GM19240 (cell line): ENCODE data around the genes MMP17 and NOC4L.

DNA sequence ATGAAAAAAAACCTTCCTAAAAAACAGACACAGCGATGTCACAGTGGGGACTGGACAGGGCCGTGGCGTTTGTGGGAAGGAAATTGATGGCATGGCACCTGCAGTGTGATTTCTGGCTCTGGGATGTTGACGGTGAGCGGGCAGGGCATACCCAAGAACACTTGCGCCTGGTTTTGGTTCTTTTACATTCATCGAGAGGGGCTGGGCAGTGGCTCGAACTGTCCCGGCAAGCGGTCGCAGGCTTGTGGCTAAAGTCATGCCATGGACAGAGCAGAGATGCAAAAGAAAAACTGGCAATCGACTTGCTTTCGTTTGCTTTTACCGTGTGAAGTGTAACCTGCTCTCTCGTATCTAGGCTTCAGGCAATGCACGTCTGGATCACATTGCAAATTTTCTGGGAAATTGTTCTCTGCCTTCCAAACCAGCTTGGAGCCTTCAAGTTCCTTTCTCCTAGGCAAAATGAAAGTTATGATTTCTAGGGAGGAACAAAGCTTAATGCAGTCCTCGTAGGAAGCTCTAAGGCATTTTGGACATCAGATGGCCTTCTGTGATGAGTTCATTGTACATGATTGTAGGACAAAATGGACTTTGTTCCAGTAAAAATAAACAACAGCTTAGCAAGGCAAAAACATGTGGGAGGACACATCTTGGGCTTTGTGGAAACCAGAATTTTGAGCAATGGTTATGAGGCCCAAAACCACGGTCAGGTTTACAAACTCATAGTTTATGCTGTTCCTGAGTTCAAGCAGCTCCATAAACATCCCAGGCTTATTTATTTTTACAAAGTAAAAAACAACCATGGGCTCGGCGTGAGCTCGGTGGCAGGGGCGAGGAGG, 18.3 kb downstream of the ADGRD1 start:
- RRBS: no CpG with 5 or more reads among the region's 22 CpGs

- RRBS: no CpG with 5 or more reads among the region's 12 CpGs
Observed at GRCh38 chr12:130994935-130995694, 41.4 kb downstream of the ADGRD1 start.

DNA sequence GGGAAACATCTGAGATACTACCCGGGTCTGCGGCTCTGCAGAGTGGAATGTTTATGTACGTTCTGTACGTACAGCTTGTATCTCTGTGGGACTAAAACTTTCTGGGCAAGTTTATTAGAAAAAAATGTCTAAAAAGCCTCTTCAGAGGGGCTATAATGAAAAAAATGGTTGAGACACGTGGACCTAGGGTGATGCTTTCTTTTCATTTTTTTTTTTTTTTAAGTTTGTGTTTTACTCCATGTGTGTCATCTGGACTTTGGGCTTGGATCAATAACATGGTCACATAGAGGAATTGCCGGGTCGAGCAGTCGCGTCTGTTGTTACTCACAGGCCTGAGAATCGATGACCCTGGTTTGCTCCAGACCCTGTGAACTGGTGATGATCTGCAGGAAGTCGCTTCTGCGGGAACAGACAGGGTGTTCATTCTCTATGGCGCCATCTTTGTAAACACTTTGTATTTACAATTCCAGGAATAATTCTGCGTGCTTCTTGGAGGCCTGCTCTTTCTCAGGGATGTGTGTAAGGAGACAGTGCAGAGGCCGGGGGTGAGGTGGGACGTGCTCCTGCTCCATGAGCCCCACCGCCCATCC, 58.5 kb downstream of the ADGRD1 start:
- RRBS: no CpG with 5 or more reads among the region's 17 CpGs

- RRBS: 92% methylated on average over 12 of the region's 29 CpGs
Observed at GRCh38 chr12:131105689-131106540, 152.2 kb downstream of the ADGRD1 start.

DNA sequence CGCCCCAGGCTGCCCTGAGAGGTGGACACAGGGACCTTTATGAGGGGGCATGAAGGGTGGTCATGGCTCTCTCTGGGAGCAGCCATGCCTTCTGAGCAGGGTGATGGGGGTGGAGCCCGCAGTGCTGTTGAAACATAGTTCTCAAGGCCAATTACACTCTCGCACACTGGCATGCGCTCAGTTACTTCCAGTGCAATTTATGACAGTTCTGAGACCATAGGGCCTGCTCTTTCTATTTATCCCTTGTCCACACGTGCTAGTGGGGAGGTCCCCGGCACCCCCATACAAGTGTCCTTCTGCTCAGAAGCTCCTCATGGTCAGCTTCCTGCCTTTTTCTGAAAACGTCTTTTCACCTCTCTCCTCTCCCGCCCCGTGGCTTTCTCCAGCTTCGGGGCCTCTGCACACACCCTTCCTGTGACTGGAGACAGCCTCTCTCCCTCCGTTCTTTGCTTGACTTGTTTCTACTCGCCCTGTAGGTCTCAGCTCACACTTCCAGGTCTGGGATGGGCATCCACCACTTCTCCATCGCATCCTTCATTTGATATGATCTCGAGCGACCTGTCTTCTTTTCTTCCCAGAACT, 313.2 kb downstream of the ADGRD1 start:
- RRBS: no CpG with 5 or more reads among the region's 15 CpGs

DNA sequence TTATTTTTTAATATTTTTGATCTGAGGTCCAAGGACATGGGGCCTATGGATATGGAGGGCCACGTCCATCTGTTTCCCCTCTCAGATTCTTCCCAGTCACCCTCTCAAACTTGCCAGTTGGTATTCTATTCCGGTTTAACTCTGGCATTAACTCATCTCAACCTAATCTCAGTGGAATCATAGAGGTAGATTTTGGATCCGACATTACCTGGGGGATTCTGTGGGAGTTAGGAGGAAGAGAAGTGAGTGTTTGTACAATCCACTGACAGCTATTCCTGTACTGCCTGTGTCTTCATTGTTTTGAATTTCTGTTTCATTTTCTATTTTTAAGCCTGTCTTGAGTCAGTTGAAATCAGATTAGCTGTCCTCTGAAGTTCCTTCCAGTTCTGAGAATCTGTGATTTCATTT, 103.5 kb upstream of the SFSWAP start:
- RRBS: no CpG with 5 or more reads among the region's 3 CpGs

GRCh38 chr12:131621874-131622740, 88.8 kb upstream of the SFSWAP start:
- RRBS: 54% methylated on average over 2 of the region's 22 CpGs

DNA sequence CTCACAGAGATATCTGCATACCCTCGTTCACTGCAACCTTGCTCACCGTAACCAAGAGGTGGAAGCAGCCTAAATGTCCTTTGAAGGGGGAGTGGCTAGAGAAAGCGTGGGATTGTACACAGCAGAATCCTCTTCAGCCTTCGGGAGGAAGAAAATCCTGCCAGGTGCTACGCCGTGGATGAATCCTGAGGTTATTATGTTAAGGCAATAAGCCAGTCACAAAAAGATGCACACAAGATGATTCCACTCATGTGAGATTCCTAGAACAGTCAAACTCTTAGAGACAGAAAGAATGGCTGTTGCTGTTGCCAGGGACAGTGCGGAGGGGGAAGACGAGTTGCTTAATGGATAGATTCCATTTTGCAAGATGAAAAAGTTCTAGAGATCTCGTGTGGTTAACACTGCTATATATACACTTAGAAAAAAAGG, 39.6 kb upstream of the SFSWAP start:
- RRBS: no CpG with 5 or more reads among the region's 9 CpGs

GRCh38 chr12:131682017-131682491, 28.8 kb upstream of the SFSWAP start:
- RRBS: no CpG with 5 or more reads among the region's 12 CpGs

- RRBS: no CpG with 5 or more reads among the region's 9 CpGs
Observed at GRCh38 chr12:131803926-131804278, 24.3 kb upstream of the MMP17 start.

DNA sequence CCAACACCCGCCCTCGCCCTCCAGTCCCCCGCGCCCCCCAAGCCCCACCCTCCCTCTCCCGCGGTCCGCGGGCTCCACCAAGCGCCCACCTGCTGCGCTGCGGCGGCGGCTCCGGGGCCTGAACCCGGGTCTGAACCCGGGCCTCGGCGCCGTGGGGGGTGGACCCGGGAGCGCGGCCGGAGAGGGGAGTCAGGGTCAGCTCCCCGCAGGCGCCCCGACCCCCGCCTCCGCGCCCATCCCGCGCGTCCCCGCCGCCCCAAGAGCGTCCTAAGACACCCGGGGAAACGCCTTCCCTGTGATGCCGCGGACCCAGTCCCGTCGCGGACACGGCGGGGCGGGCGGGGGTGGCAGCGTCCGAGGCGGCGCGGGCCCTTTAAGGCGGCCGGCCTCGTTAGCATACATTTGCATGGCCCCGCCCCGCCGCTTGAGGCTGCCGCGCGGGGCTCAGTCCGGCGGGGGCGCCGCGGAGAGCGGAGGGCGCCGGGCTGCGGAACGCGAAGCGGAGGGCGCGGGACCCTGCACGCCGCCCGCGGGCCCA, at the start of gene MMP17:
MMP17 (plus strand) TSS at position 447 of the 538 bp plus-strand sequence.
- RRBS: 2% methylated on average over 30 of the region's 78 CpGs

DNA sequence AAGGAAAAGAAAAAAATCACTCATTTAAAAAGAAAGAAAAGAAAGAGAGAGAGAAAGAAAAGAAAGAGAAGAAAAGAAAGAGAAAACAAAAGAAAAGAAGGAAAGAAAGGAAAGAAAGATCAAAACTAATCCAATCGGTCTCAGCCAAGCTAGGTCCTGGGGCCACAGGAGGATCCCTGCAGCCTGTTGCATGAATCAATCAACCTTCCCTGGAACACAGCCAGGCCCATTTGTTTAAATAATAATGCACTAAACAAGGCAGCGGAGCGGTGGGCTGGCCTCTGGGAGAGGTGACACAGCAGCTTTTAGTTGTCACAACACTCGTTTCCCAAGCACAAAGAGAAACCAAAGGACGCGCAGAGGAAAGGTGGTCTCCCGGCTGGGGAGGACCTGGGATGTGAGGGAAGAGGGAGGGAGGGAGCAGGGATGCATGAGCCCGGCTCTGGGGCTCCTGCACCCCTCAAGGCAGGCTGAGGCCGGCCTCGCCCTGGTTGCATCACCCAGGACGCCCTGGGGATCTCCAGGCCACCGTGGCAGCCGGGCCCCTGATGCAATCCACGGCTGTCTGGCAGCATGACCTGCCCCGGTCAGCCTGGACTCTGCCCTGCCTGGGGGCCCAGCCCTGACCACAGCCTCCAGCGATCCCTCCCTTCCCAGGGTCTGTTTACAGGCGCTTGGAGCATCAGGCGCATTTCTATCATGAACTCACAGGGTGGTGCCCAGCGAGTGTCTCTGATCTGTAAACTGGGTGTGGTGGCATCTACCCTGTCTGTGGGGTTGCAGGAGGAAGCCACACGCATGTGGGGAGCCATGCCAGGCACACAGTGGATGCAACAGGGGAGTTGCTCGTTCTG, 32.4 kb downstream of the MMP17 start:
- RRBS: 53% methylated on average over 9 of the region's 21 CpGs

DNA sequence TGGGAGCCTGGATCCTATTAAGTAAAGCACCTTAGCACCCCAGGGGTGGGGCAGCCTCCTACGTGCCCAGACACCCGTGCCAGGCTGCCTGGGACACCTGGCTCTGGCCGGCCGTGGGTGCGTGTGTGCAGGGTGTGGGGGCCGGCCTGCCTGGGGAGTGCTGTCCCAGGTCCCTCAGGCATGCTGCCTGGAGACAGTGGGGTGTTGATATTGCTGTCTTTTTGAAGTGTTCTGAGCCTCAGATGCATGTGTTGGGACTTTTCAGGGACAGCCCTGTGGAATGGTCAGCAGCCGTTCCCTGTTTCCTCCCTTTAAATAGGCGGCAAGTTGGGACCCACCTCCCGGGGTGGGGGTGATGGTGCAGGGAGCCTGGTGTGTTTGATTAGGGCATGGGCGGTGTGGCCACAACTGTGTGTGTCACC, 7.9 kb downstream of the ULK1 start:
- RRBS: 62% methylated on average over 1 of the region's 10 CpGs

- RRBS: 92% methylated on average over 2 of the region's 20 CpGs
Observed at GRCh38 chr12:131914818-131915505, 14.1 kb upstream of the PUS1 start.

- RRBS: no CpG with 5 or more reads among the region's 8 CpGs
Observed at GRCh38 chr12:132050922-132051484, 93.1 kb downstream of the DDX51 start.

- RRBS: no CpG with 5 or more reads among the region's 16 CpGs
Observed at GRCh38 chr12:132067274-132067996, 76.7 kb downstream of the DDX51 start.

DNA sequence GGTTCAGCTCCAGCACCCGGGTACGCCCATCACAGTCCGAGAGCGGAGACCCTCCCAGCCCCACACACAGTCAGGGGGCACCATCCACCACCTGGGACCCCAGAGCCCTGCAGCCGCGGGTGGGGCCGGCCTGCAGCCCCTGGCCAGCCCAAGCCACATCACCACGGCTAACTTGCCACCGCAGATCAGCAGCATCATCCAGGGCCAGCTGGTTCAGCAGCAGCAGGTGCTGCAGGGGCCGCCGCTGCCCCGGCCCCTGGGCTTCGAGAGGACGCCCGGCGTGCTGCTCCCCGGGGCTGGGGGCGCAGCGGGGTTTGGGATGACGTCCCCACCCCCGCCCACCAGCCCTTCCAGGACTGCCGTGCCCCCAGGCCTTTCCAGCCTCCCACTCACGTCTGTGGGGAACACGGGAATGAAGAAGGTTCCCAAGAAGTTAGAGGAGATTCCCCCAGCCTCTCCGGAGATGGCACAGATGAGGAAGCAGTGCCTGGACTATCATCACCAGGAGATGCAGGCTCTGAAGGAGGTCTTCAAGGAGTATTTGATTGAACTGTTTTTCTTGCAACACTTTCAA, 39.4 kb downstream of the DDX51 start:
- RRBS: no CpG with 5 or more reads among the region's 25 CpGs

GRCh38 chr12:132117160-132117780, 26.8 kb downstream of the DDX51 start:
- RRBS: no CpG with 5 or more reads among the region's 33 CpGs

- RRBS: 1% methylated on average over 24 of the region's 87 CpGs
Observed at GRCh38 chr12:132144191-132144783, at the start of gene NOC4L. TSS of gene NOC4L (plus strand) at chr12:132144457.

- RRBS: no CpG with 5 or more reads among the region's 27 CpGs
Observed at GRCh38 chr12:132439410-132439980, 50.5 kb upstream of the FBRSL1 start.